HT-29 (cell line): ENCODE data around the genes FOXA2, THBD and CD93.

- RAMPAGE, long total RNA, result no peak
Observed at GRCh38 chr20:20731587-20732072, 19.2 kb upstream of the RALGAPA2 start.

DNA sequence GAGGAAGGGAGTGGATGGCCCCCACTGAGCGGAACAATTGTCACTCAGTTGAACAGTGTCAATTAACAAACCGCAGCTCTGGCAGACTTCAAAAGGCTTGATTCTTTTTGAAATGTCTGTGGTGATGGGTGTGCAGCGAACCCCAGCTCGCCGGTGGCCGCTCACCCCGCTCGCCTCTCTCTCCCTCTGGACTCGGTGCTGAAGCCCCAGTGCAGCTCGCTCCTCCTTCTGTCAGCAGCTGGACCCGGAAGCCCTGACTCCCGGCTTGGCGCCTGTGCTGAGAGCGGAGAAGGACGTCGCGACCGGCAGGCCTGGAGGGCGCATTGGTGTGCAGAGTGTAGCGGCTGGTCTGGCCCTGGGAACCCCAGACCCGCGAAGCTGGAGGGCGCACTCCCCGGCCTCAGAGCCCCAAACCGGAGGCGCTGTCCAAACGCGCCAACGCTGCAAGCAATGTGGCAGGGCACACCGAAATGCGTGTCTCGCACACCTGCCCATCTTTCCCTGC is 23.1 kb upstream of the KIZ start:
- RAMPAGE, long total RNA, result no peak

- RAMPAGE, long total RNA, result no peak
Observed at GRCh38 chr20:21125247-21125680, 618 bp upstream of the KIZ start.

- RAMPAGE, long total RNA, result no peak
Observed at GRCh38 chr20:21191704-21192246, 65.9 kb downstream of the KIZ start.

DNA sequence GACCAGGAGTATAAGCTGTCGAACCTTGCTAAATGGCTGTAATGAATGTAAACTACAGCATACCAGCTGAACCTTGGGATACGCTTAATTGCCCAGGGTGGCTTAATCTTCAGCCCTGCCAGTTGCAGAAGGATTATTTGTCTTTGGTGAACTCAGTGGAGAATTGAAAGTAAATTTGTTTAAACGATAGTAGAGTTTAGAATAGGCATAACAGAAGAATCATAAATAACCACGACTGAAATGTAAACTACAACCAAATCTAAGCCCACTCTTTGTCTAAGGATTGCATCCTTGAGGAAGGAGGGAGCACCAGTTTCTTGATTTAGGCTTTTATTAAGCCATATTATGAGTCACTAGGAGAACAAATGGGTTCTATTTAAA is 40.9 kb downstream of the NKX2-2 start:
- RAMPAGE, long total RNA, result no peak

DNA sequence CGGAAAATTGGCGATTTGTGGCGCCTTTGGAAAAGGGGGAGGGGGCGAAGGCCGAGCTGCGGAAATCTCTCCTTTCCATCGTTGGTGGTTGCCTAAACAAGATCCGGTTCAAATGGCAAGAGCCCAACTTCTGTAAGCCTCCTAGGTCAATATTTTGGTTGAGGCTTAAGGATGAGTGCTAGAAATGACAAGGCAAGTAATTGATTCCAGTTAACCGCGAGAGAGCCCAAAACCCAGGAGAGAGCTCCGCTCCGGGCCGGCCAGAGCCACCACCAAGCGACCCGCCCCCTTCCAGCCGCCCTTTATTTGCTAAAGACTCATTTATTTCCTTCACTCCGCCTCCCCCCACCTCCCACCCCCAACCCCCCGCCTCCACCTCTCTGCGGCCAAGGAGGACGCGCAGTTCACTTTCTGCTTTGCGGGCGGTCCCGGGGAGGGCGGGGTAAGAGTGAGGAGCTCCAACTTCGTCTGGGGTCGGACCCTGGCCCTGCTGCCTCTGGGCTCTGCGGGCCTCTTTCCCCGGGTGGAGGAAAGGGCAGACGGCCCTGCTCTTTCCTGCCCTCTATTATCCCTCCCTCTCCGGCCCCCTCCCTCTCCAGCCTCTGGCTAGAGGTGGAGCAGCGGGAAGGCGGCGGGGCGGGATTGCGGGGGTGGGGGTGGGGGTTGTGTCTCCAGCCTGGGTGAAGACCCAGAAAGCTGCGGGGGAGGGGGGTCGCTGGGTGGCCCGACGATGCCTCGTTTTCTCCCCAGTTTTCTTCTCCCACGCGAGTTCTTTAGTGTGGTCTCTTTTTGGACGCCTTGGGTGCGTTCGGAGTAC is 965 bp upstream of the NKX2-2 start:
- RAMPAGE, long total RNA, result no peak

- RAMPAGE, long total RNA, result no peak
Observed at GRCh38 chr20:21608232-21608888, 94.5 kb upstream of the NKX2-2 start.

- RAMPAGE, long total RNA, result no peak
Observed at GRCh38 chr20:22430804-22431275, 153.5 kb downstream of the FOXA2 start.

DNA sequence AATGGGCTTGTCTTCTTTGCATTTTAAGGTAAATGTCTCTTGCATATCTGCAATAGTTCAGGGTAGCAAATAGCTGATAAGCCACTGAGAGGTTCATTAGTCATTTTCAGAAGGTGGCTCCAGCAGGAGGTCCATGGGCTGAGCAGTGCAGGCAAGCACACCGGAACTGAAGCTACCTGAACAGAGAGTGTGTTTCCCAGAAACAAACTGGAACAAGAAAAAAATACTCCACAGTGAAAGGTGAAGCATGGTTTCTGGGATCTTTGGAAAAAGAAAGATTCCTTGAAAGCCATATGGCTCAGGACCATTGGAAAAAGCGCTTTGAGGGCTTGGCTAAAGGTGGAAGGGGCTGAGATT is 118.1 kb downstream of the FOXA2 start:
- RAMPAGE, long total RNA, result no peak

DNA sequence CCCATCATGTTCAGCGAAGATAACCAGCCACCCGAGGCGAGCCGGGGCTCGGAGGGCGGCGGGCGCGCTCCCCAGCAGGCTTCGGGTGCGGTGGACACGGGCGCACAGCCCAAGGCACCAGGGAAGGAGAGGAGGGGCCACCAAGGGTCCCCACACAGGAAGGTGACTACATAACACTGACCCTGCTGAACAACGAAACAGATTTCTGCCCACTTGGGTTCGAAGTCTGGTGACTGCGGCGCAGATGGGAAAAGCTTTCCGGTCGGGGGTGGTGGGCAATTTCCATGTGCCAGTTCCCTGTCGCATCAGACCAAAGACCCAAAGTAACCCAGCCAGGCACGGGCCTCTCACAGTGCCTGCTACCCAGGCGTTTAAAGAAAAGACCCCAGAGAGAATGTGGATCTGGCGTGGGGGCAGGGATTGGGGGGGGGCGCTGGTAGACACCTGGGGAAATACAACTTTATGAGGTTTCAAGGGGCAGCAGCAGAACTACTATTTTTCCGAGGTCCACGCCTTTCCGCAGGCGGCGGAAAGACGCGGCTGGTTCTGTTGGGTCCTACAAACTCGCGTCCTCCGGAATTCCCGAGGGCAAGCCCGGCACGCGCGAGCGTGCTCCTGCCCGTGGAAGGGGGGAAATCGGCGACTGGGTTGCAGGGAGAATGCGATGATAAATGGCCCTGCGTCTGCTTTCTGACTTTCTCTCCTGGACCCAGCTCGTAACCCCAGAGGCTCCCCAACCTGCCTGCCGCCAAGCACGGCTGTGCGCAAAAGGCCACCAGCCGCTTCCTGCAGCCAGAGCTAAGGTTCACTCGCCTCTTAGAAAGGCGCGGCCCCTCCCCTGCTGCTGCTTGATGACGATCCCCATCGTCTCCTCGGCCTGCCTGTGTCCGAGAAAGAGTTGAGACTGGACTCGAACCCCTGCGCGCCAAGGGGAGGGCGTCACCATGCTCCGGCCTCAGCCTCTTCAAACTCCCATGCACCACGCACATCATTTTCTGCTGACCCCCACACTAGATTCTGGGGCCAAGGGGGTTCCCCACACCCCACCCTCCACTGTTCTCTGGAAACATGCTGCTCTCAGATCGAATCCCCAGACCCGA is 6.9 kb downstream of the FOXA2 start:
- RAMPAGE, long total RNA, result no peak

DNA sequence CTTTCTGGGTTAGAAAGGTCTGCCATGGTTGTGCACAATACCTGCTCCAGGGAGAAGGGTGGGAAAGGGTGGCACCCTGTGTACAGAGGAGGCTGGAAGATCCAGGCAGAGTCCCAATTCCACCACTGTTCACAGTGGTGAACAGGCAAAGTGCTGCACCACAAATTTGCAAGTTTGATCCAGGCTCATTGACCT is 4.1 kb downstream of the FOXA2 start:
- RAMPAGE, long total RNA, result no peak

DNA sequence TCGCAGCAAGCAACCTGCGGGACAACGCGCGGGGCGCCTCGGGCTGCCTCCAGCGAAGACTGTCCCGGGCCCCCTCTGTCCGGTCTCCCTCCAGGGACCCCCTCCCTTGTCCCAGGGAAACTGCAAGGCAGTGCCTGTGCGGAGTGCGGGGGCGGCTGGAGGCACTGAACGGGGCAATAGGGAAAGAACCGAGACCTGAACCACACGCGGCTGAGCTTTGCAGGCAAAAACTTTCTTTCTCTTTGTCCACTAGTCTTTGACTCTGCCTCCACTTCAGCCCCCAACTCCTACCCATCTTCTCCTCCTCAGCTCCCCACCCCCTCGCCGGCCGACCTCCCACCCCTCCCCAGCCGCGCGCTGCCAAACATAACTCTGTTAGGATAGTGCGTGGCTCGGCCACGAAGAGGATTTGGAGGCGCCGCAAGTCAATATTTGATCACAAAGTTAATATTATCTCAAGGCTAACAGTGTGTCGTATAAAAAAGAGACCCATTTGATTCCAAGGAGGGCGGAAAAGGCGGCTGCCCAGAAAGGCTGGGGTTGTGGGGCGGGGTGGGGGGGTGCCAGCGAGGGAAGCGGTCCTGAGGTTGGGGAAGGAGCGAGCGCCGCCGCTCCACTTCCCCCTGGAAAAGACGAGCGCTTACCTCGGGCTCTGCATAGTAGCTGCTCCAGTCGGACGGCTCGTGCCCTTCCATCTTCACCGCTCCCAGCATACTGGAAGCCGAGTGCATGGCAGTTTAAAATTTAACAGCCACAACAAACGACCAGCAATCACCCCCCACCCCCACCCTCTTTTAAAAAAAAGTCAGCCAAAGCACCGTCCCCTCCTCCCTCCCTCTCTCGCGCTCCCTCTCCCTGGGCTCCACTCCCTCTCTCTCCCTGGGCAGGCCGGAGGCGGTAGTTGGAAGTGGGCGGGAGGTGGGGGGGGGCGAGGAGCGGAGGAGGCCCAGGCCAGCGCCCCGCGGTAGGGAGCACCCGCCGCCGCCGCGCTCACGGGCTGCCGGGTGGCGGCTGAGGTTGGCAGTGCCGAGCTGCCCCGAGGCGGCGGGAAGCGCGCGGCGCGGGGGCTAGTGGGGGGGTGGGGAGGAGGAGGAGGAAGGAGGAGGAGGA is at the start of gene FOXA2:
FOXA2 (minus strand) TSS at position 1,025 of the 1,110 bp plus-strand sequence.
- RAMPAGE, long total RNA, result no peak

- RAMPAGE, long total RNA, result no peak
Observed at GRCh38 chr20:22796143-22796391, 211.7 kb upstream of the FOXA2 start.

- RAMPAGE, long total RNA, result no peak
Observed at GRCh38 chr20:23049210-23049497, 318 bp downstream of the THBD start.

GRCh38 chr20:23049498-23049940 is at the start of gene THBD:
TSS of gene THBD (minus strand) at chr20:23049672.
- RAMPAGE, long total RNA, result no peak

DNA sequence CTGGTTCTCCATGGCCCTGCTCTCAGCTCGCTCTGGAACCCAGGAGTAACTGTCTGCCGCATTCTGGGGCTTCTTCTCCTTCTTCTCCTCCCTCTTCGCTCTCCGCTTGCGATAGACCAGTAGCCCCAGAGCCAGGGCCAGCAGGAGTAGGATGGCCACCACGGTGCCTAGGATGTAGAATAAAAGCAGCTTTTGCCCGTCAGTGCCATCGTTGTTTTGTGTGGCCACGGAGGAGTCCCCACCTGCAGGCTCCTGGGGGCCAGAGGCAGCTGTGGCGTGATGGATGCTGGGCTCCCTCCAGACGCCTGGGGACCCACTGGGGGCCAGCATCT is 1.9 kb downstream of the CD93 start:
- RAMPAGE, long total RNA, result no peak

DNA sequence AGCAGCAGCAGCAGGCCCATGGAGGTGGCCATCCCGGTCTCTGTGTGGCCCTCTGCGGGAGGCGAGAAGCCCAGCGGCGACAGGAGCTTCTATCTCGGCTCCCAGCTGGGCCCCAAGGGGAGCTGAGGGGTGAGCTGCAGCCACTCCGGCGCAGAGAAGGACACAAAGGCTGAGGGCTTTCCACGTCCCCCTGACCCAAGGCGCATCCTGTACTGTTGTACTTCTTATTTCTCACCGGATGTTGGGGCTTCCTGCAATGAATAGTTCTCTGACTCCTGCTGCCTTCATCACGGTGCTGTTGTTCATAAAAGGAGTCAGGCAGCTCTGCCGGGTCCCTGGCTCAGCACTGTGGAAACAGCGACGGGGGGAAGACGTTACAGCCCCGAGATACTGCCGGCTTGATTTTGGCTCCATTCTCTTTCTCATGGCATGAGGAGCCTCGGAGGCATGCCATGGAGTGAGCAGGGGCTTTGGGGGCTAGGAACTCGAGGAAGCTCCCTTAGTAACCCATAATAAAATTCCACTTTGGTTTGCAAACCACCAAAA is at the start of gene CD93:
CD93 (minus strand) TSS at position 164 of the 546 bp plus-strand sequence.
- RAMPAGE, long total RNA, result no peak

GRCh38 chr20:23128386-23128869 is 42.3 kb upstream of the CD93 start:
- RAMPAGE, long total RNA, result no peak

- RAMPAGE, long total RNA, result no peak
Observed at GRCh38 chr20:23139718-23140178, 53.6 kb upstream of the CD93 start.

DNA sequence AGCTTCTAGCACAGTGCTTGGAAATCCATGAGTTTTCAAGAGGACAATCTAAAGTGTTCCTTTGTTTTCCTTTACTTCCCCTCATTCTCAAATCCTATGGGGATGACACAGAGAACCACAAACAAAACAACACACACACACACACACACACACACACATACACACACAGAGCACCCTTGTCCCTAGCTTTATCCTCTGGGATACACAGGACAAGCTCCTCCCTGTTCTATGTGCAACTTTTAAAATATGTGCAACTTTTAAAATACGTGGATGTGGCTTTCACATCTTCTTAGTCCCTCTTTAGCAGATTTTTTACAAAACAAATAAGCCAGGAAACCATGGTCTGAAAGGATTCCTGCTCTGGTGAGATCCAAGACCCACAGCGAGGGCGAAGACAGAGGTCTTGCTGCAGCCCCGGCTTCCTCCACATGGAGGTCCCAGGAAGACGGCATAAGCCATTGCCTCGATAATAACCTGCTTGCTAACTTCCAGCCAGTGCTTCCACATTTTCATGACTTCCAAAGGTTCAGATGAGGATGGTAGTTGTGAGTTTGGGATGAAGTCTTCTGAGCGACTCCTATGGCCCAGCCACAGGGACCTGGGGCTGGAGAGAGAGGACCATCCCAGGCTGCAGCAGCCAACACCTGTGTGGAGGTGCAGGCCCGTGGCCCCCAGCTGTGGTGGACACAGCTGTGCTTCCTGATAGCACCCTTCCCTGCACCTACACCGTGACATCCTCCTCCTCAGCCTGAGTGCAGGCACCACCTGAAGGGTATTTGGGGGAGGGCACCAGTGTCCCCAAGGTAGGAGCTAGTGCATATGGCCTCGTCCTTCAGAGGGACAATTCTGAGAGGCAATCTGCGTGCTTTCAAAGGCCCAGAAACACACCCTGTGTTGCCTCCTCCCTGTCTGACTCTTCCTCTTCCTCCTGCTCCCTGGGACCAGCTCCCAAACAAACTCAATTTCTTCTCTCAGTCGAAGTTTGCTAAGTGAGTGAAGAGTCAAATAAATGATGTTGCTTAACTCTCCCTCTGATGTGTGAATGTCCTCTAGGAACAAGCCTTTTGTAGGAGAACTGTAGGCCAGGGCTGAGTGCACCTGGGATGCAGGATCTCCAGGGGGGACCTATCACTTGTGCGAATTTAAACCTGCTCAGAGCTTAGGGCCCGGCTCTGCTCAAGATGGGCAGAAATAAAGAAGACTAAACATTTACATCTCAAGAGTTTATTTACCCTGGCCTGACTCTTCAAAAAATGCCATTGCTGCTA is 63.0 kb upstream of the CD93 start:
- RAMPAGE, long total RNA, result no peak